Placental epithelial cell (primary cell): Measurements from ENCODE around the genes TAS1R3, ATAD3C and CDK11B.

GRCh38 chr1:1330003-1331071 is 743 bp upstream of the TAS1R3 start:
- CAGE, long polyA plus RNA = no peak

DNA sequence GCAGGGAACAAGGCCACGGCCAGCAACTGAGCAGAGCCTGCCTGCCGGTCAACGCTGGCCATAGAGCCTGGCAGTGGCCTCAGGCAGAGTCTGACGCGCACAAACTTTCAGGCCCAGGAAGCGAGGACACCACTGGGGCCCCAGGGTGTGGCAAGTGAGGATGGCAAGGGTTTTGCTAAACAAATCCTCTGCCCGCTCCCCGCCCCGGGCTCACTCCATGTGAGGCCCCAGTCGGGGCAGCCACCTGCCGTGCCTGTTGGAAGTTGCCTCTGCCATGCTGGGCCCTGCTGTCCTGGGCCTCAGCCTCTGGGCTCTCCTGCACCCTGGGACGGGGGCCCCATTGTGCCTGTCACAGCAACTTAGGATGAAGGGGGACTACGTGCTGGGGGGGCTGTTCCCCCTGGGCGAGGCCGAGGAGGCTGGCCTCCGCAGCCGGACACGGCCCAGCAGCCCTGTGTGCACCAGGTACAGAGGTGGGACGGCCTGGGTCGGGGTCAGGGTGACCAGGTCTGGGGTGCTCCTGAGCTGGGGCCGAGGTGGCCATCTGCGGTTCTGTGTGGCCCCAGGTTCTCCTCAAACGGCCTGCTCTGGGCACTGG is at the start of gene TAS1R3:
Gene TAS1R3, plus strand, starts transcription at position 209 of the 598 bp plus-strand sequence.
- CAGE, long polyA plus RNA = no peak

DNA sequence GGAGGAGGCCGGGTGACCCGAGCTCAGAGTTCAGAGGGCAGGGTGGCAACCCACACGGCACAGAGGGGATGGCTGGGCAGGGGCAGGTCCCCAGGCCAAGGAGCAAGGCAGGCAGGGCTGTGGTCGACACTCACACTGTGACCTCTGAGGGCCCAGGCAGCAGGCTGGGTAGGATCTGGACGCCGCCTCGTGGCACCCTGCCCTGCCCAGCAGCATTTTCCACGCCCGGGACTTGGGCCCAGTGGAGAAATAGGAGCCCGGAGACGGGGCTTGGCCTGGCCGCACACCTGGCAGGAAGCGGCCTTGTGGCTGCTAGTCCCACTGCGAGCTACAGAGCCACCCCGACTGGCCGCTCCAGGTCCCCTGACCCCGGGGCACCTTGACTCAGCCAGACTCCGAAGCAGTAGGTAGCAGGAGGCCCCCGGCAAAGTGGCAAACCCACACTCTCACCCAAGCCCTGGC is 5.2 kb downstream of the DVL1 start:
- CAGE, long polyA plus RNA = no peak

- CAGE, long polyA plus RNA = no peak
These were observed 4.2 kb downstream of the MXRA8 start for GRCh38 chr1:1354141-1354580.

GRCh38 chr1:1370724-1371935 is 3.9 kb downstream of the AURKAIP1 start:
- CAGE, long polyA plus RNA = no peak

- CAGE, long polyA plus RNA = no peak
These were observed 638 bp downstream of the AURKAIP1 start for GRCh38 chr1:1374112-1375025.

GRCh38 chr1:1387681-1388610 is 11.2 kb downstream of the CCNL2 start:
- CAGE, long polyA plus RNA = no peak

GRCh38 chr1:1417881-1418686 is 3.0 kb downstream of the ANKRD65 start:
- CAGE, long polyA plus RNA = no peak

DNA sequence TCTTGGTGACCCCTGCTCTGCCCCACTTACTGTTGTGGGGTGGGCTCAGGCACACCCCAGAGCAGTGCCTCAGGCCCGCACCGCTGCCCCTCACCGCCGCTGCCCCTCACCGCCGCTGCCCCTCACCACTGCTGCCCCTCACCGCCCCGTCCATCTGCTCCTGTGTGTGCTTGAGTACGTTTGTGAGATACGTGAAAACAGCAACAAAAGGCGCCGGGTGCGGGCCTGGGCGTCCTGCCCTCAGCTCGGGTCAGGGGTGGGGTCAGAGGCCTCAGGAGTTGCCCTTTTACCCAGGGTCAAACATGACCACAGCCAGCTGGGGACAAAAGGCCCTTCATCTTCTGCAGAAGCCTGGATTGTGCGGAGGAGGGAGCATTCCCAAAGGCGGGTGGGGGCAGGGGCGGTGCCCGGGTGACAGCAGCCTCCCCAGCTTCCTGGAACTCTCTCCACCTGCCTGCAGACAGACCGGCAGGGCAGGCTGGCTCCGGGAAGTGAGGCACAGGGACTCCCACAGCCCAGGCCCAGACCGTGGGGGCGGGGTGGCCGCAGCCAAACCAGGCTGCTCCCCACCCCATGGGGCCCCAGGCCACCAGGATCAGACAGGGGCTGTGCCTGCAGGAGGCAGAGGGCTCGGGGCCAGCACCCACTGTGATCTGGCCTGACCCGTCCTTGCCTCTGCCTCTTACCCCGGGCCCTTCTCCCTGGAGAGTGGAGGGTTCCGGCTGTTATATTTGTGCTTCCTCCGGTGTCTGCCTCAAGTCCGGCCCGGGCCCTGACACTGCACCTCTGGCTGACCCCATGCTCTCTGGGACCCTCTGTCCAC is 2.3 kb upstream of the VWA1 start:
- CAGE, long polyA plus RNA = no peak

DNA sequence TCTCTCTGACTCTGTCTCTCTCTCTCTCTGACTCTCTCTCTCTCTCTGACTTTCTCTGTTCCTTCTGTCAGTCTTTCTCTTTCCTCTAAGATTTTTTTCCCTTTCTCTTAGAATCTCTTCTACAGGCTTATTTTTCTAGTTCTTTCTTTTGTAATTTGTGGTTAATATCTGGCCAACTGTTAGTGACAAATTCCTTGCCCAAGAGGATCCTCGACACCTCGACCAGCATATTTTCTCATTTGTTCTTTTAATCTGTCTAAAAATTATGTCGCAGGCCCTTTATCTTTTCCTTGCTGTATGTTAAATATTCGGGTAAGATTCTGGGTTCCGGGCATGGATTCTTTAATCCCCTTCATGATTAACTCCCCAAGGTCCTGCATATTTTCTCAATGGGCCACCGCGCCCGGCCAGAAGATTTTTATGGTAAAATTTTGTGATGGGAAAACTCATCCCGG is at the start of gene ATAD3C:
Gene ATAD3C, plus strand, starts transcription at position 351 of the 455 bp plus-strand sequence.
- CAGE, long polyA plus RNA = no peak

GRCh38 chr1:1658770-1659748 is at the start of gene CDK11B:
TSS of gene CDK11B (minus strand) at chr1:1659004.
- CAGE, long polyA plus RNA = no peak

DNA sequence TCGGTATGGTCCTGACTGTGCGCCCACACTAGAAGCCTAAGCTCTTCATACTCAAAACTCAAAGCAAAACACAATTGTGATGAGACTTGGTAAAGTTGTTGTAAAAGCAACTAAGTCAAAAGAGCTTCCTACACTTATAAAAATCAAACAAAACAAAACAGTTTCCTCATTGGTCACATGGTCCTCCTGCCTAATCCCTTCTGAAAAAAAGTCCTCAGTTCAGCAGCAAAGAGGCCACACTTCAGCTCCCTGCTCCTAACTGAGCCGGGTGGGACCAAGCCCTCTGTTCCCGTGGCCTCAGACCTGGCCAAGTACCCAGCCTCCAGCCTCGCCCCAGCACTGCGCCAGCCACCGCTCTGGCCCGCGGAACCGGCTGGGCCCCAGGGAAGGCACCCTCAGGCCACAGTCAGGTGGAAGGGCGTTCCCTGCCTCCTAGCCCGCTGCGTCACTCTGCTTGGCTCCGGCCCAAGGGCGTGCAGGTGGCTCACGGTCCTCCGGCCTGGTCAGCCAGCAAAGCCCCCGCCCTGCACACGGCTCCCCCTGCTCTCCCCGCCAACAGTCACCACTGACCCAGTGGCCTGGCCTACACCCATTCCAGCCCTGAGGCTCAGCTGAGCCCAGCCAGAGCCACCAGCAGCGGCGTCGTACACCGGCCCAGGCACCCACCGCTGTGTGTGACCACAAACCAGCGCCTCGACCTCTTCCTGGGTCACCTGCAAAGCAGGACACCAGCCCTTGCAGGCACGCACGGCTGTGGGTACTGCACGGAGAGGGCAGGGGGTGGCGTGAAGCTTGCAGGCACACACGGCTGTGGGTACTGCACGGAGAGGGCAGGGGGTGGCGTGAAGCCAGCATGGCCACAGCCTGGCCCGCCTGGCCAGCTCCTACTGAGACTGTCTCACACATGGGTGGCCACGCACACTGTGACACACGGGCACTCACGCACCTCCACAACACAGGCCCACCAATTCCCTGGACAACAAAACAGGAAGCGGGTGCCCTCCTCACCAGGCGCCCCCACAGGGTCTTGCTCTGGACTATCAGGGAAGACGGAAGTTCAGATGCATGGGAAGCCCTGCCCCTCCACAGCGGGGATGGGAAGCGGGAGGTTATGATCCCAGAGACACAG is 19.4 kb downstream of the NADK start:
- CAGE, long polyA plus RNA = no peak

GRCh38 chr1:1790199-1790627 is 11.9 kb upstream of the NADK start:
- CAGE, long polyA plus RNA = no peak

DNA sequence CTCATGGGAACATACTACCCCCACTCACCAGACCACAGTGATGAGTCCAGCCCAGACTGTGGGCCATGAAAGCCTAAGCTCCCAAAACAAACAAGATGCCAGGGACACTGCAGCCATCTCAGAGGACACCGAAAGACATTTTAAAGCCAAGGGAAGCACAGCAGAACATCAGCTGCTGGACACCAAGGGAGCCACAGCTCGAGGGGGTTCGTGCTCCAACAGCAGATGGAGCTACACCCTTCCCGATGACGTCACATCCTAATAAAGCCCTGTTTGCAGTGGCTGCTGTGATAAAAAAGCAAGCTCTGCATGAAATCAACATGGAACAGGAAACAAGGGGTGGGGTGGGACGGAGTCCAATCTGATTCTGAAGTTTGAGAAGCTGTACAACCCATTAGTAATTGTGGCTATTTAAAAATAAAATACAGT is 32.3 kb downstream of the GNB1 start:
- CAGE, long polyA plus RNA = no peak

GRCh38 chr1:1871762-1872512 is 18.9 kb downstream of the GNB1 start:
- CAGE, long polyA plus RNA = no peak

DNA sequence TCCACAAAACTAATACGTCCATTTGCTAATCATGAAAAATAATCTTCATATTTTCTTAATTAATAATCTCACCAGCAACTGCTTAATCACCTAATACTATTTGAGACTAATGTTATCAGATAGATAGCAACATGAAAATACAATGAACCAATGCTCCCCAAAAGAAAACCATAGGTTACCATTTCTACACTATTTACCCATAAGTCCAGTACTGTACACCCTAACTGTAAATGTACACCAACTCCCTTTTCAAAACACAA is 1.8 kb downstream of the GNB1 start:
- CAGE, long polyA plus RNA = no peak

- CAGE, long polyA plus RNA = no peak
These were observed 8.9 kb upstream of the CALML6 start for GRCh38 chr1:1906192-1906558.

- CAGE, long polyA plus RNA = no peak
These were observed 23.4 kb downstream of the PRKCZ start for GRCh38 chr1:2073368-2074258.

DNA sequence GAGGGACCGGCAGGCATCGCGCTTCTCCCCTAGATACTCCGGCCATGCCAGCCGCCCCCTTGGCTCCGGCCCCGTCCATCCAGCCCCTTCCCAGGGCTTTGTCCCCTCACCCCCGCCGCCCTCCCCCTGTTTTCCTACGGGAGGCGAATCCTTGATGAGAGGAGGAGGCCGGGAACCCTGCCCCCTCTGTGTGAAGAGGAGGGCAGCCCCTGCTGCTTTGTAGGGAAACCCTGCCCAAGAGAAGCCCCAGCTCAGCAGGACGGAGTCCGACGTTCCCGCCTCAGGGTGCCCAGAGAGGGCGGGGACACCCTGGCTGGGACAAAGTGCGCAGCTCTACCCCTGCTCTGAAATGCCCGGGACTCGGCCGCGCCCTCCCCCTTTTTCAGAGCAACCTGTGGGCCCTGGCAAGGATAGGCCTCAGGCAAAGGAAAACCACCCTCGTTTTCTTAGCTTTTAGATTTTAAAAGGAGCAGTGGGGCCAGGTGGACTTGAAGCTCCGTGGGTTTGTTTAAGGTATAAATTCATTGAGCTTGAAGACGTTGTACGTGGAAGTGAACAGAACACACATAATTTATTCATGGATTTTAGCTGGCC is 42.0 kb downstream of the PRKCZ start:
- CAGE, long polyA plus RNA = no peak

GRCh38 chr1:2136720-2137695 is 57.6 kb downstream of the FAAP20 start:
- CAGE, long polyA plus RNA = no peak